ENCODE measurements around a stretch of chr3.

- PRO-cap: no peak
These were observed 21.0 kb upstream of the RHO start for GRCh38 chr3:129507326-129507897.

DNA sequence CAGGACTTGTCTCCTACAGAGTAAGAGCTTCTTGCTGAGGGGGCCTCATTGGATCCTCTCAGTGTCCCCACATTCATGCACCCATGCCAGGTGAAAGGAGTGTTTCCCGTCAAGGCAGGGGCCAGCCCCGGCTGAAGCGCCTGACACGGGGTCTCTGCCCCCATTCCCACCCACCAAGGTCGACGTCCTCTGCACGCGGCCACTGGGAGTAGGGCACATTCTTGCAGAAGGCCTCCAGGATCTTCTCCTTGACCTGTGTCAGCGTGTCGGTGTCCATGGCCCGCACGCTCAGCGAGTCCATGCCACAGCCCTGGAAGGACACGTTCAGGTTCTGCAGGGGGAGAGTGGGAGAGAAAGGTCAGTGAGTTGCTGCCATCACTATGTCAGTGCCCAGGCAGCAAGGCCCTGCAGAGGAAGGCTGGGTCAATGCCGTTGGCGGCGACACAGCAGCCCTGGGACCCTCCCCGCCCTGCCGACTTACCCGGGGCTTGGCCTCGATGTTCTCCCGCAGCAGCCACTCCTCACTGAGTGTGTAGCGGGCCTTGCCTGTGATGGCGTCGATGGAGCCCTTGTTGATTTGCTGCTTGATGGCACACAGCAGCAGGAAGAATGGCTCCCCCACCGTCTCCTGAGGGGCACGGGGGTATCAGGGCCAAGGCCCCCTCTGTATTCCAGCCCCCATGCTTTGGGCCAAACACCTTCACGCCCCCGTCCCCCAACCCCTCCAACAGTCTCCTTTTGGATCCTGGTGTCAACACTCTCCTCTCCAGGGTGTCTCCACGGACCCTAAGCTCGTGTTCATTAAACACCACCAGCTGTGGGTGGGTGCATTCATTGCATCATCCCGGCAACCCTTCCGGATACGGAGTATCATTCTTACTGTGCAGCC, 19.9 kb downstream of the H1-8 start:
- PRO-cap: no peak

GRCh38 chr3:129570728-129571433, 27.9 kb downstream of the H1-8 start:
- PRO-cap: no peak

- PRO-cap: no peak
These were observed 1.0 kb upstream of the PLXND1 start for GRCh38 chr3:129607475-129607888.

DNA sequence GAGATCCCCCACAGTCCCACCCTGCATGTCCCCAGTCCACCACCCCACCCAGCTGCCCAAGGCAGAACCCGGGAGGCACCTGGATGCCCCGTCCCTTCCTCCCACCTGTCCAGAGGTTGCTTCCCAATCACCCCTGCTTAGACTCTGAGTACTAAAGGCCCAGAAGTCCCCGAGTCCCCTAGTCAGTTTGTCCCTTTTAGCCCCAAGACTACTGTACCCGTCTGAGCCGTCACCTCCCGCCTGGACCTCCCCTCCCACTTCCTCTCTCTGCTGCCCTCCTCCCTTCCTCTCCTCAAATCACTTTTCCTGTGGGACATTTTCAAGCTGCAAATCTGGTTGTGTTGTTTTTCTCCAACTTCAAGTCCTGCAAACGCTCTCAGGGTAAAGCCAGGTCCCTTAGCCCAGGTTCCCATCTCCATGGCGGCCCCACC, 11.9 kb upstream of the PLXND1 start:
- PRO-cap: unidirectional peak, minus-strand start at position 210 of the sequence

DNA sequence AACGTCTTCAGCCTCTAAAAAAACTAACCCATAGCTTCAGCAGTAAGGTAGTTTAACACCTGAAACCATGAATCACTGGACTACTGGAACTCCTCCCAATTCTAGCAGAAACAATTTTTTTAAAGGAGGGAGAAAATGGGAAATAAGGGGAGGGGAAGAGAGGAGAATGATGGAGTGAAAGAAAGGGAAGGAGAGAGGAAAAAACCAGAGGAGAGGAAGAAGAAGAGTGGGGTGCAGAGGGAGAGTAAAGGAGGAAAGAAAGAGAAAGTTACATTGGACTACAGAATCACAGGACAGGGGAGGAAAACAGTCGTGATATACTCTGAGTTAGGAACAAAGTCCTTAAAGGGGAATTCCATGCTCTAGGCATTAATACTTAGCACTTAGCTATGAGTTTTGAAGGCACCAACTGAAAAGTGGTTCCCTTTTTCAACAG, 67.9 kb upstream of the PLXND1 start:
- PRO-cap: no peak

GRCh38 chr3:129722033-129722485, 115.6 kb upstream of the PLXND1 start:
- PRO-cap: no peak

- PRO-cap: no peak
These were observed 117.4 kb upstream of the PLXND1 start for GRCh38 chr3:129723404-129724697.

- PRO-cap: no peak
These were observed 141.2 kb upstream of the PLXND1 start for GRCh38 chr3:129747585-129748233.

- PRO-cap: no peak
These were observed 136.3 kb downstream of the TMCC1 start for GRCh38 chr3:129757061-129757850.

DNA sequence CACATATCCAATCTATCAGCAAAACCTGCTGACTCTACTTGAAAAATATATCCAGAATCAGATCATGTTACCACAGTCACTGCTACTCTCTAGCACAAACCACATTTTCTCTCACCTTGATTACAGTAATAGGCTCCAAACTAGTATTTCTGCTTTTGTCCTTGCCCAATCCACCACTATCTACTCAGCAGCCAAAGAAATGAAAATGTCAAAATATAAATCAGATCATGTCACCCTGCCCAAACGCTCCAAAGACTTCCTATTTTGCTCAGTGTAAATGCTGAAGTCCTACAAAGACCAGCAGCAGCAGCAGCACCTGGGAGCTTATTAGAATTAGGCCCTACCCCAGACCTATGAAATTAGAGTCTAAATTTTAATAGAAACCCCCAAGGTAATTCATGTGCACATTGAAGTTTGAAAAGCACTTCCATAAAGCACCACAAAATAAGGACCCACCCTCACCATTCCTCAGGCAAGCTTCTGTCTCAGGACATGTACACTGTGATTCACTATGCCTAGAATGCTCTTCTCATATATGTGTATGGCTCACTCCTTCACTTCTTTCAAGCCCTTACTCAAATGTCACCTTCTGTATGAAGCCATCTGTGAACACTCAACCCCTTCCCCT, 15.0 kb downstream of the TMCC1 start:
- PRO-cap: no peak

- PRO-cap: no peak
These were observed 13.0 kb downstream of the ALG1L2 start for GRCh38 chr3:130094743-130094958.

GRCh38 chr3:130123619-130123999, 42.0 kb downstream of the ALG1L2 start:
- PRO-cap: no peak

GRCh38 chr3:130934374-130934819, 40.5 kb downstream of the ATP2C1 start:
- PRO-cap: no peak

GRCh38 chr3:131380699-131381656, 596 bp upstream of the NUDT16 start:
- PRO-cap: bidirectional peak, plus-strand start at chr3:131381767, minus-strand start at chr3:131381491

GRCh38 chr3:132285012-132286014, 31.9 kb upstream of the ACP3 start:
- PRO-cap: no peak

DNA sequence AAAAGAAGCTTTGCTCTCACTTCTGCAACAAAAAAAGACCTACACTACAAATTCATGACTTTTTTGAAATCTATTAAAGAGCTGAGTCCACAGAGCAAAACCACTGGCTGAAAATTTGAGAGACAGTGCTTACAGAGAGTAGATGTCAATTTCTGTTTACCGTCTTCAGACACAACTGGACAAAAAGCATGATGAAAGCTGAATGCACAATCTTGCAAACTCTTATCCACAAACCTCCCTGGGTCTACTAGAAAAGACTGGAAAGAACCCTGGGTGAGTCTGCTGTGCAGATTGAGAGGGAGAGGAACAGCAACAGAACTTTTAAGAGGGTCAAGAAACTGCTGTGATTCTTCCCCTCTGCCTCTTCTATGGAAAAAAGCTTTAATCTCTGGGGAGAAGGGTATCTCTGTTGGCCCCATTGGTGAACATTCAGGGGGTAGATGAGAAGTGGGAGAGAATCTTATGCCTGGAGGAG, 2.7 kb downstream of the DNAJC13 start:
- PRO-cap: no peak

- PRO-cap: no peak
These were observed 14.4 kb downstream of the NPHP3 start for GRCh38 chr3:132707660-132708385.

DNA sequence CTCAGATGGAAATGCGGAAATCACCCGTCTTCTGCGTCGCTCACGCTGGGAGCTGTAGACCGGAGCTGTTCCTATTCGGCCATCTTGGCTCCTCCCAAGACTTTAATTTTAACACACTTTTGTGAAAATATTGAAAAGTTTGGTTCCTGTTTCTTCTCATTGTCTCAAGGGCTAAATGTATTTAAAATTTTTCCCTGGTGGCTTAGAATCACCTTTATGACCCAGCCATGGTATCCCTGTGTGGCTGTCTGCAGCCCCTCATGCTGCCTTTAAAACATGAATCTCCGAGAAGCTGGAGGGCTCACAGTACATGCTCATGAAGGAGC, 86.3 kb upstream of the TMEM108 start:
- PRO-cap: no peak

DNA sequence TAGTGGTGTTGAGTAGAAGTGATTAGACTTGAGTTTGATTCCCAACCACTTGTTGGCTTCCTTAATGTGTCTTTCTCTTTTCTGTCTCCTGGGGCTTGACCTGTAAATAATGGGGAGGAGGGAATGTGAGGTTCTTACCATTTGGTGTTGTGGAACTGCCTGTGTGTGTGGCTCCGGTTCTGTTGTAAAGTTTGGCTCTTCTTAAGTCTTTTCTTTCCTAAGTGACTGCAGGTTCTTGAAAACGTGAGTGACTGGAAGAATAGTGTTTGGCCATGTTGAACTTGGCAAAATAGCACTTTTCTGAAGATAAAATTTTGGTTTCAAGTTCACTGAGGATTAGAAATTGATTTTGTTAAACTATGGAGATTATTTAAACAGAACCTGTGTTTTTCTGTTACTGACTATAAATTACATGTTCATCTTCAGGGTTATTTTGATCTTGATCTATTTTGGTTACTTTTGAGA, 2.8 kb downstream of the CDV3 start:
- PRO-cap: no peak